ENCODE measurements around the gene GATD3.

- RAMPAGE, long total RNA, result no peak
- RRBS, result no CpG with 5 or more reads among the region's 5 CpGs
Measured at GRCh38 chr21:43572988-43573225, 7.9 kb downstream of the H2BC12L start.

DNA sequence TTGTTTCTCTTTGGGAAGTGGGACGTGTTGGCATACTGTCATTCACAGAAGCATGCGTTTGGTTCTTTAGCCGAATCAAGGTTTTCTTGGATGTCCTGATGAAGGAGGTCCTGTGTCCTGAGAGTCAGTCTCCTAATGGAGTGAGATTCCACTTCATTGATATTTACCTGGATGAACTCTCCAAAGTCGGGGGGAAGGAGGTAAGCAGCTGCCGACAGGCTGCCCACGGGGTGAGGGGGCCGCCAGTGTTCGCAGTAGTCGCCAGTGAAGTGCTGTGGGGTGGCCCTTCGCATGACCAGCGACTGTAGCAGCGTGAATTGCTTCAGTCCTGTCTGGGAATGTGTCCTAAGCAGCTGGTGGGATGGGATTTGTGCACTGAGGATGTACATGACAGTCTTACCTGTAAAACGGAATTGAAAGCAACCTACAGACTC, 15.6 kb downstream of the RRP1B start:
- RAMPAGE, long total RNA, result no peak
- RRBS, result no CpG with 5 or more reads among the region's 13 CpGs

DNA sequence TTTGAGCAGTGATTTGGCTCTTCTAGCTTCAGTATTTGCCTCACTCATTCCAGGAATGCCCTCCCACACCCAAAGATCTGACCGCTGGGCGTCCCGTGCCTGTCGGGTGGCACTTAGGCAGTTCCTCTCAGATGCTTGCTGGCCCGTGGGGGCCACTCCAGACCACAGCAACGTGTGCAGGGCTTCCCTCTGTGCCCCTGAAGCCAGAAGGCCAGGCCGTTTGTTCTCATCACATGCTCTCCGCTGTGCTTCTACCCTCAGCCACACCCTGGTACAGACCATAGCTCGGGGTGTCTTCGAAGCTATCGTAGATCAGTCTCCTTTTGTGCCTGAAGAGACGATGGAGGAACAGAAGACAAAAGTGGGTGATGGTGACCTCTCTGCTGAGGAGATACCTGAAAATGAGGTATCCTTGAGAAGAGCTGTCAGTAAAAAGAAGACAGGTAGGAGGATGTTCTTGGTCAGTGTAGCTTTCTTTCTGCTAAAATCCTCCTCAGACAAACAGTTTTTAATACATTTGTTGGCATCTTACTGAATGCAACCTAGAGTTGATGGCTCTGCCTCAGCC, 17.2 kb downstream of the RRP1B start:
- RAMPAGE, long total RNA, result no peak
- RRBS, result no CpG with 5 or more reads among the region's 12 CpGs

DNA sequence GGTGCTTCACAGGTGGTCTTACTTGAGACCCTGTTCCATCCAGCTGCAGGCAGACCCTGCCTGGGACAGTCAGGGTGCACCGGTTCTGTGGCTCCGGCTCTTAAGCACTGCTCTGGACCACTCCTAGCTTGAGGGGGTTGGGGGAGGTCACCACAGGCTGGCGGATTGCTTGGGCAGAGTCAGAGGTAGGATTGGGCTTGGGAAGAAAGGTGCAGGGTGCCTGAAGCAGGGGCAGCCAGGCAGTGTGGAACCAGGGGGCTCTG, 1.5 kb downstream of the PDXK start:
- RAMPAGE, long total RNA, result no peak
- RRBS, result no CpG with 5 or more reads among the region's 3 CpGs

DNA sequence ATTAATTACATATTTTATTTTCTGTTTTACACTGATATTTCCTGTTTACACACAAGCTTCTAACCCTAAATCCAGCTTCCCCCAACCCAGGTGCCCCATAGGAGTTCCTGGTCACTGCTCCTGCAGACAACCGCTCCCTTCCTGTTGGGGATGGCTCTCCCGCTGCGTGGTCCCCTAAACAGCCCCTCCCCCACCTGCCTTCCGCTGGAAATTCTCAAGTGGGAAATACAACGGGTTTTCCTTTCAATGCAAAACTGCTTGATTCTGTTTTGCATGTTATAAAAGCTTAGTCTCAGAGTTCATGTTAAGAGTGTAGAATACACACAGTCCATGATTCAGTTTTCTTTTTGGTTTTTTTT, 3.6 kb downstream of the CSTB start:
- RAMPAGE, long total RNA, result no peak
- RRBS, result no CpG with 5 or more reads among the region's 5 CpGs

DNA sequence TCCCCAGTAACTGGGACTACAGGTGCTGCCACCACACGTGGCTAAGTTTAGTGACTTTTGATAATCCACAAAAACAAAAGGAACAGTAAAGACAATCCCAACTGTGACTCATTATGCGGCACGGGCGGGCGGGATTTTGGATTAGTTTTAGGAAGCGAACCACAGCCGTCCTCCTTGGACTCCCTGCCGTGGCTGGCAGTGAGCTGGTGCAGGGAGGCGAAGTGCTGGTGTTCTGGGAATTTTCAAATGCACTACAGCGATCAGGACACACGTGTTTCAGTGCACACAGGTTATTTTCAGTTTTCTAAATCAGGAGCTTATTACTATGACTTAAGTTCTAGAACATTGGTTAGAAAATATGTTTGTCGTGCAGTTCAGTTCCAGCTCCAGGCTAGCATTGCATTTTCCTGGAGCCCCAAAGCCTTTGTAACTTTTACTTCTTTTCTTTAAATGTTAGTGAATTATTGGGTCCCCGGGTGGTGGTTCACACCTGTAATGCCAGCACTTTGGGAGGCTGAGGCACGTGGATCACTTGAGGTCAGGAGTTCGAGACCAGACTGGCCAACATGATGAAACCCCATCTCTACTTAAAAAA, 5.0 kb downstream of the AGPAT3 start:
- RAMPAGE, long total RNA, result no peak
- RRBS, result no CpG with 5 or more reads among the region's 15 CpGs

DNA sequence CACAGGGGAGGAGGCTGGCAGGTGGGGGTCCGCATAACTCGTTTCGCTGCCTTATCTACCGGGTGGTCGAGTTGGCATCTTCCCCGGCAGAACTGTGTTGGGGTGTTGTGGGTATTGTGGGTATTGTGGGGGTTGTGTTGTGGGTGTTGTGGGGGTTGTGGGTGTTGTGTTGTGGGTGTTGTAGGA, 52.5 kb downstream of the AGPAT3 start:
- RAMPAGE, long total RNA, result no peak
- RRBS, result no CpG with 5 or more reads among the region's 6 CpGs

DNA sequence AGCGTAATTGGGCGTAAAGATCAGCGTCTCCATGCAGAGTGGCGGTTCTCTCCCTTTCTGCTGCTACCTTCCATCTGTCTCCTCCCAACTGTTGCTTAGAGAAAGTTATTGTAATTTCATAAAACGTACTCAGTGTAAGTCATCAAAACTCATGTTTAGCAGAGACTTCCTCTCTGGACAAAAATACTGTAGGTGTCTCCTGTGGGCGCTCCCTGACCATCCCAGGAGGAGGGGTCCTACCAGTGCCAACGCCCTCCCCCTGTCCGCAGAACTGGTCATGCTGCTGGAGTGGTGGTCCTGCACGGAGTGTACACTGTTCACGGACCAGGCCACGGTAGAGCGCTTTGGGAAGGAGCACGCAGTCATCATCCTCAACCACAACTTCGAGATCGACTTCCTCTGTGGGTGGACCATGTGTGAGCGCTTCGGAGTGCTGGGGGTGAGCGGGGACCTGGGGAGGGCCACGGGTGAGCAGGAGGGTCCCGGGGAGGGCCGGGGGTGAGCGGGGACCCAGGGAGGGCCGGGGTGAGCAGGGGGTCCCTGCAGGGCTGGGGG, 44.4 kb upstream of the TRAPPC10 start:
- RAMPAGE, long total RNA, result no peak
- RRBS, result no CpG with 5 or more reads among the region's 23 CpGs

- RAMPAGE, long total RNA, result no peak
- RRBS, result no CpG with 5 or more reads among the region's 30 CpGs
Measured at GRCh38 chr21:43980611-43981413, 31.3 kb upstream of the TRAPPC10 start.

DNA sequence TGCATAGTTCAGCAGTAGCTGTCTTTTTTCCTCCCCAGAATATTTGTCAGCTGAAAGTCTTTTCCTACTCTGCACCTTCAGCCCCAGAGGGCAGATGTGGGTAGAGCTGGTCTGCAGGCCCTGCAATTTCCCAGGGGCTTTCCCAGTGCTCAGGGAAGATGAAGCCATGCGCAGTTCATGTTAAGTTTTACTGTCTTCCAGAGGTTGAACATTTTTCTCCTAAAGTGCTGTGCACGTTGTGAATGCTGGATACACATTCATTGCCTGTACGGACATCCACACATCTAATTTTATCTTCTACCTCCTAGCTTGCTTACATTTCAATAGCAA, 1.7 kb downstream of the TRAPPC10 start:
- RAMPAGE, long total RNA, result no peak
- RRBS, result no CpG with 5 or more reads among the region's 3 CpGs

GRCh38 chr21:44077177-44078340, 29.6 kb upstream of the PWP2 start:
- RAMPAGE, long total RNA, result no peak
- RRBS, result no CpG with 5 or more reads among the region's 10 CpGs

DNA sequence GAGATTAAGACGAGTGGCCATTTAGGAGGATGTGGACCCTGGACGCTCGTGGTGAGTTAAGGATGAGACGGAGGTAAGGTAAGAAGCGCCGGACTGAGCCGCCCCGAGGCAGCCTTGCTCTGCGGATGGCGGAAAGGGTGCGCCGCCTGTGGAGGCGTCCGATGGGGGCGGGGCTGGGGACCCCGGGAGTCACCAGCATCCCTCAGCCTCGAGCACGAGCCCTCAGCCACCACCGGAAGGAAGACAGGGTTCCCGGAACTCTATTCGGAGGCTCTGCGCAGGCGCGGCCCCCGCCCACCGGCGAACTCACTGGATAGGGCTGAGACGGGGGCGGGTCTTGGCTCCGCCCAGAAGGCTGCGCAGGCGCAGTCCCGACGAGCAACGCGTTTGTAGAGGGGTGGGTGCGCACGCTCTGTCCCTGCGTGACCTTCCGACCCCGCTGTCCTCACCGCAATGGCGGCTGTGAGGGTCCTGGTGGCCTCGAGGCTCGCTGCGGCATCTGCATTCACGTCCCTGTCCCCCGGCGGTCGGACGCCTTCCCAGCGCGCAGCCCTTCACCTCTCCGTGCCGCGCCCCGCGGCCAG, at the start of gene GATD3:
TSS of gene GATD3 (plus strand) at position 439 of the 584 bp plus-strand sequence.
- RAMPAGE, long total RNA, result no peak
- RRBS, result 1% methylated on average over 18 of the region's 58 CpGs

DNA sequence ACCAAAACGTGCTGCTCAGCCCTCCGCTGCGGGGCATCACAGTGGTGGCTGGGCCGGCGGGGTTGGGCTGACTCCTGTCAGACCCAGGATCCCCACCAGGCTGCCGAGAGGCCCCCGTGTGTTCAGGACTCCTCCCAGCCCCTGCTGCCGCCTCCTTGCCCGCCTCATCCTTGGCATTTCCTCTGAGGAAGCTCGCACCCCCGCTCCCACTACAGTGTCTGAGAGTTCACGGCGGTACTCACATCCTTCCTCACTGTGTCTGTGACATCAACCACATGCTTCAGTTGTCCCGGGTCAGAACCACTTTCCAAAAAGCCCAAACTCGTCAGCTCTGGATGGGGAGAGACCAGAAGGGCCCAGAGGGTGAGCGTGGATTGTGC, 7.3 kb downstream of the DNMT3L start:
- RAMPAGE, long total RNA, result no peak
- RRBS, result no CpG with 5 or more reads among the region's 16 CpGs

- RAMPAGE, long total RNA, result no peak
- RRBS, result 95% methylated on average over 1 of the region's 33 CpGs
Measured at GRCh38 chr21:44316012-44316608, 16.3 kb downstream of the PFKL start.

GRCh38 chr21:44380195-44380394, 26.7 kb downstream of the TRPM2 start:
- RAMPAGE, long total RNA, result no peak
- RRBS, result 74% methylated on average over 8 of the region's 11 CpGs

DNA sequence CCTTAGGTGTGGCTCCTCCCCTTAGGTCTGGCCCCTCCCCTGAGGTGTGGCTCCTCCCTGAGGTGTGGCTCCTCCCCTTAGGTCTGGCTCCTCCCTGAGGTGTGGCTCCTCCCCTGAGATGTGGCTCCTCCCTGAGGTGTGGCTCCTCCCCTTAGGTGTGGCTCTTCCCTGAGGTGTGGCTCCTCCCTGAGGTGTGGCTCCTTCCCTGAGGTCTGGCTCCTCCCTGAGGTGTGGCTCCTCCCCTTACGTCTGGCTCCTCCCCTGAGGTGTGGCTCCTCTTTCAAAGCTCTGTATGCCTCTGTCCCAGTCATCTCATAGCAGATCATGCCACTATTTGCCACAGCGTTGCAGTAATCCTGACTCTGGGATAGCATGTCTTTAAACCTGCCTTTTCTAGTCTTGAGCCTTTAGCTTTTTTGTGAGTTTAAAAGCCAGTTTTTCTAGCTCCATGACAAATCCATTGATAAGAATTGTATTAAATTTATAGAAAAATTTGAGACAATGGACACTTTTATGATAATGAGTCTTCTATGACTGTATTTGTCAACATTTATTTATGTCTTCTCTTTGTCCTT, 26.6 kb upstream of the LRRC3 start:
- RAMPAGE, long total RNA, result no peak
- RRBS, result no CpG with 5 or more reads among the region's 2 CpGs

GRCh38 chr21:44456288-44456596, 932 bp downstream of the LRRC3 start:
- RAMPAGE, long total RNA, result no peak
- RRBS, result 17% methylated on average over 2 of the region's 13 CpGs

GRCh38 chr21:44517128-44517789, 22.7 kb downstream of the KRTAP10-1 start:
- RAMPAGE, long total RNA, result no peak
- RRBS, result no CpG with 5 or more reads among the region's 9 CpGs

- RAMPAGE, long total RNA, result no peak
- RRBS, result no CpG with 5 or more reads among the region's 4 CpGs
Measured at GRCh38 chr21:44547402-44548029, 3.8 kb downstream of the KRTAP10-2 start.

GRCh38 chr21:44709927-44710529, 1.3 kb downstream of the TSPEAR start:
- RAMPAGE, long total RNA, result no peak
- RRBS, result no CpG with 5 or more reads among the region's 22 CpGs

All from hepatocyte (in vitro differentiated cells and primary cell).